Cardiac muscle cell (in vitro differentiated cells and primary cell): Measurements from ENCODE around the genes ZNF280D and CGNL1.

- RAMPAGE, long total RNA: no peak
- RRBS: no CpG with 5 or more reads among the region's 1 CpG
These were observed 25.4 kb upstream of the RSL24D1 start for GRCh38 chr15:55221728-55223024.

GRCh38 chr15:55268125-55268606 is 21.4 kb downstream of the RAB27A start:
- RAMPAGE, long total RNA: no peak
- RRBS: no CpG with 5 or more reads among the region's 1 CpG

- RAMPAGE, long total RNA: no peak
- RRBS: 4% methylated on average over 2 of the region's 17 CpGs
These were observed 289 bp downstream of the RAB27A start for GRCh38 chr15:55289386-55289661.

DNA sequence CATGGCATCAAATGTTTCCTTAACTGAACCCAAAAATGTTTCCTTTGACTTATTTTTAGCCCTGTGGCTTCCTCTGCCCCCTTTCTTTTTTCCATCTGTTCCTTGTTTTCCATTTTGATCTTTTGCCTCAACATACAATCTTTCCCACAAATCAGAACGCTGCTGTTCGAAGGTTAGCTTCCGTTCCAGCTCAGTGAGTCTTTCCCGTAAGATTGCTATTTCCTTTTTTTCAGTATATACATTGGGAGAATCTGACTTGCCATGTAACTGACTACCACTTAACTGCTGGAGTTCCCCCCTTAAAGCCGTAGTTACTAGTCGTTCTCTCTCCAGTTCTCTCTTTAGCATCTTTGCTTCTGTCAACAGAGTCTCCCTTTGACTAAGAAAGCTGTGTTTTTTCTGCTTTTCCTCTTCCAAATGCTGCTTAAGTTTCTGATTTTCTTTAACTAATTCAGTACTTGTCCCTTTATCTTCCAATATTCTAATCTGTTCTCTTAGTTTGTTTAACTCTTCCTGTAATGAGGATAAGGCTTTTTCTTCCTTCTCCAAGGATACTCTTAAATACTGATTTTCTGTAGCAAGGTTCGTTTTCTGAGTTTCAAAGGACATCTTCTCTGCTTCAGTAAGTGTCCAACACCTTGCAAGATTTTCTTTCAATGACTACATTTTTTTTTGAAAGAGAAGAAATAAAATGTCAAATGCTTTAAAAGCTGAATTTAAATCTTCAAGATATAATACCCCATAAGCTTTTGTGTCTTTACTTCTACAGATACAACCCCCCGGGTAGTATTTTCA is 41.5 kb downstream of the PIGB start:
- RAMPAGE, long total RNA: no peak
- RRBS: no CpG with 5 or more reads among the region's 8 CpGs

DNA sequence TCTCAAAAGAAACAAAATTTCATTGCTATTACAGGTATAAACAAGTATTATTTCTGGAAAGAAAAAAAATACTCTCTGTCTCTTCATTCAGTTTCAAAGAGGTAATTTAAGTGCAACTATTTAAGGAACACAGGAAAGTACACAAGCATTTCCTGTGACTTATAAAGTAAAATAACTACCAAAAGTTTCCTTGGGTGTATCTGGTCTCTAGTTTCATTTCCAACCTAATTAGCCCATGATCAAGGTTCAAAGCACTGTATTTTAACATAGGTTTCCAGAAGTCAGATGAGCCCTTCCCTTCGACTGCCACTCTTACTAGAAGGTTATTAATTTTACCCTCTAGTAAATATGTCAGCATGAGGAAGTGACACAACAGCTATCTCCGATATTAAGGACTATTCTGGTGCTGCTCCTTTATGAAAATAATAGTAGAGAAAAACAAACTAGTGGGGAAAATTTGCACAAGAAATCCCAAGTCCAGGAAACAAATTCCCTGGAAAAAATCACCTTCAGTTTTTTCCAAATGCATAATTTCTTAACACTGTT is 35.4 kb downstream of the CCPG1 start:
- RAMPAGE, long total RNA: no peak
- RRBS: no CpG with 5 or more reads among the region's 2 CpGs

GRCh38 chr15:55395484-55395739 is 12.7 kb downstream of the CCPG1 start:
- RAMPAGE, long total RNA: no peak
- RRBS: no CpG with 5 or more reads among the region's 3 CpGs

- RAMPAGE, long total RNA: no peak
- RRBS: no CpG with 5 or more reads among the region's 6 CpGs
These were observed 56.8 kb upstream of the PRTG start for GRCh38 chr15:55799700-55800225.

- RAMPAGE, long total RNA: no peak
- RRBS: no CpG with 5 or more reads among the region's 5 CpGs
These were observed 23.8 kb downstream of the NEDD4 start for GRCh38 chr15:55969577-55970130.

GRCh38 chr15:56733094-56734038 is at the start of gene ZNF280D:
Gene ZNF280D, minus strand, starts transcription at chr15:56733509.
- RAMPAGE, long total RNA: no peak
- RRBS: 6% methylated on average over 46 of the region's 102 CpGs

DNA sequence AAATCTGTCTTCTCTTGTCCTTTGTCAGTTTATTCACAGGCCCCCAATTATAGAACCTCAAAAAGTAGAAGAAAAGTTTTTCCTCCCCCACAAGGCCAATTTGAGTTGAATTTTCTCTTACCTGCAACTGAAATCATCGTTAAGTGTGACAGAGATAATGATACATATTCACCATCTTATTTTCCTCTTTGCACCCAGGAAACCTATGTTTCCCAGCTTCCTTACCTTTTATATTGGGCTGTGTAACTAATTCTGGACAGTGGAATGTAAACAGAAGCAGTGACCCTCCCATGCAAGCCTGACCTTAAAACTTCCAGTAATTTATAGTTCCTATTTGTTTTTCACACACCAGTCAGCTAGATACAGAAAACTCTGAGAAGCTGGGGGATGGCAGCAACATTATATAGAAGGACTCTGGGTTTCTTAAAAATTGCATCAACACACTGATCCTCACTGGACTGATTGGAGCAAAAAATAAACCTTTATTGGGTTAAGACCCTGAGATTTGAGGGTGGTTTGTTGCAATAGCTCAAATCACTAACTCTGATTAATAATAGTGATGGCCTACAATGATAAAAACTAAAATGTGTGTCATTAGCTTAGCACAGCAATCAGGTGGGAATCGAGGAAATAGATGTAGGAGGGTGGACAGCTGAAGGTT is 4.5 kb upstream of the ZNF280D start:
- RAMPAGE, long total RNA: no peak
- RRBS: no CpG with 5 or more reads among the region's 2 CpGs

GRCh38 chr15:56927474-56928232 is 9.2 kb downstream of the TCF12 start:
- RAMPAGE, long total RNA: no peak
- RRBS: no CpG with 5 or more reads among the region's 1 CpG

- RAMPAGE, long total RNA: no peak
- RRBS: no CpG with 5 or more reads among the region's 2 CpGs
These were observed 14.8 kb downstream of the TCF12 start for GRCh38 chr15:56933001-56933888.

DNA sequence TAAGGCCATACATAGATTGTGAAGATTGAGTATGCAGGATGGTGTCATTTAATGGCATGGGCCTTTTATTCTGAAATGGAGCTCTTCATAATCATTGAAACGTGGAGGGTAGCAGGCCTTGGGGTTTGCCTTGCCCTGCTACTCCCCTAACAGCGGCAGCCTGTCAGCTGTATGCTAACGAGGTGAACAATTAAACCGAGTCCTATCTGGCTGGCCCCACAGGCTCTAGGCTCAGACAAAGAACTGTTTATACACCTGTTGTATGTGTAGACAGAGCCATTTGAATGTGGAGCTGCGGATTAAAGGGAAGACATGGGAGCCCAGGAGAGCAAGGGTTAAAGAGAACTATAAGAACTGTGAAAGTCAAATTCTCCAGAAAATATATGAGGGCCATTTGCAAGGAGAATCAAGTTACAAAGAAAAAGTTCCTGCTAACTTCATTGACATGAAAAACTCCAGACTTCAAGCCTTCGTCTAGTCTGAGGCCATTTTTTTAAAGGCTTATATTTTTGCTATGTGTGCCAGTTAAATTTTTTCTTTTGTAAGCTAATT is 116.7 kb upstream of the CGNL1 start:
- RAMPAGE, long total RNA: no peak
- RRBS: no CpG with 5 or more reads among the region's 6 CpGs

DNA sequence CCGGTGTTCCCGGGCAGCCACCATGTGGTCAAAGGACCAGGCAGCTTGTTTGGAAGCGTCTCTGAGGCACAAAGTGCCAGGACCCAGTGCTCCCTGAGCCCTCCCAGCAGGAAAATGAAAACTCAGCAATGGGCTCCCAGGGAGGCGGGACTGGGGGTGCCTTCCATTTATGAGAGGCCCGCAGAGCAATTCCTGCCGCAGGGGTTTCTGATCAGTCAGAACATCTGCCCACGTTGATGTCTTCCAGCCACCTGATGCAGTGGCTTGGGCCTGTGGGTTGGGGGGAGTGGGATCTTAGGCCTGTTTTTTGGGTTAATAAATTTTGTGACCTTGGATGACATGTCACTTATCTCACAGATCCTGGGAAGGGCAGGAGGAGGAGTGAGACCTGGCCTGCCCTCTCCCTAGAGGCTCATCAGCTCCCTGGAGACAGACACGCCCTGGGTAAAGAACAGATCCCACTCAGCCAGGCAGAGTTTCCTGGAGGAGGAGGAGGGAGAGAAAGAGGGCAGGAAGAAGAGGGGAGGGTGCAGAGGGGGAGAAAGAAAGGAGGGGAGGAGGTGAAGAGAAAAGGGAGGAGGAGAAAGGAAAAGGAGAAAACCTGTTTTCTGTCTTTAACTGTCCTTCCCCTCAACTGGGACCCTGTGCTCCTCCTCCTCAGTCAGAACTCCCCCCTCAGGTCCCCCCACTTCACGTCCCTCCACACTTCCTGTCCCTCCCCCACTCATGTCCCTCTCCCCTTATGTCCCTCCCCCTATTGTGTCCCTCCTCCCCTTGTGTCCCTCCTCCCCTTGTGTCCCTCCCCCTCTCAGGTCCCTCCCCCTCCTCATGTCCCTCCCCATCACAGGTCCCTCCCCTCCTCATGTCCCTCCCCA is 52.6 kb upstream of the CGNL1 start:
- RAMPAGE, long total RNA: no peak
- RRBS: no CpG with 5 or more reads among the region's 9 CpGs

GRCh38 chr15:57352502-57352920 is 23.8 kb upstream of the CGNL1 start:
- RAMPAGE, long total RNA: no peak
- RRBS: no CpG with 5 or more reads among the region's 12 CpGs

GRCh38 chr15:57376085-57376617 is at the start of gene CGNL1:
Gene CGNL1, plus strand, starts transcription at chr15:57376505.
- RAMPAGE, long total RNA: start-site peak on the plus strand at chr15:57376475-57376548, 6,528 and 5,807 reads in 2 replicates
- RRBS: 2% methylated on average over 29 of the region's 59 CpGs

DNA sequence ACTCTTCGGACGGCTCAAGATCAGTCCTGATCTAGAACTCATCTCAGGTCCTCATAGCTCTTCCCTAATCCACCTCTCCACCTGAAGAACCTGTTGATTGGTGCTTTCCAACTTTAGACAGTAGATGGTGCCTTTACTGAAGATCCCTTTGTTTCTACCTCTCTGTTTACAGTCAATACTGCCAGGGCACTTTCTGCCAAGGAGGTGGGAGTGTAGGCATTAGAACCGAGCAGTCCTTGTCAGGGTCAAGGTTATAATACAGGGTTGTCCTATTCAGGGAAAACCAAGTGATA is 1.2 kb downstream of the CGNL1 start:
- RAMPAGE, long total RNA: no peak
- RRBS: no CpG with 5 or more reads among the region's 3 CpGs

- RAMPAGE, long total RNA: no peak
- RRBS: no CpG with 5 or more reads among the region's 4 CpGs
These were observed 4.5 kb downstream of the CGNL1 start for GRCh38 chr15:57380746-57381322.

DNA sequence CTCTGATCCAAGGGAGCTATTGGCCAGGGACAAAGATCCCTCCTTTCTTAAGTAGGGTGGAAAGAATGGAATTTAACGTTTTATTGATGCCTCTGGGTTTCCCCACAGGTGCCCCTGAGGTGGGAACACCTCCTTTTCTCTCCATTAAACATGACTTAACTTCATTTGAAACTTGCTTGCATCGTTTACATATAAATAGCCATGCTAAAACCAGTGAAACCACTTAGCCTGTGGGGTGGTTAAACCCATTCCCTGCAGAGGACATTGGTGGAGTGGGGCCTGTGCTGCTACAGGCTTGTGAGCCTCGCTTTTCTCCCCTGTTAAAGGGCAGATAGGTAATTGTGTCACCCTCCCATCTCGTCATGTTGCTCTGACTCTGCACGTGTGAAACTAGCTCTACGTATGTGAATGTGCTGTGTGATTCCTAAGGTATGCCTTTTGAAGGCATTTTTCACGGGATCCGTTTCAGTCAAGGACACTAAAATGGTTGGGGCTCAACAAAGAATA is 9.7 kb downstream of the CGNL1 start:
- RAMPAGE, long total RNA: no peak
- RRBS: no CpG with 5 or more reads among the region's 8 CpGs

GRCh38 chr15:57451912-57452538 is 75.7 kb downstream of the CGNL1 start:
- RAMPAGE, long total RNA: no peak
- RRBS: no CpG with 5 or more reads among the region's 7 CpGs